Peripheral blood mononuclear cell (primary cell): ENCODE measurements around the gene LIPG.

GRCh38 chr18:48868762-48869498 is 81.8 kb downstream of the SMAD7 start:
- PRO-cap, 8 experiments: peak in 3 of 8 experiments; most common plus-strand start chr18:48869060 (in 2); most common minus-strand start chr18:48868889 (in 2)

GRCh38 chr18:48948967-48949705 is 1.6 kb downstream of the SMAD7 start:
- PRO-cap, 8 experiments: peak in 5 of 8 experiments; most common plus-strand start chr18:48949091 (in 2); most common minus-strand start chr18:48949096 (in 4)

- PRO-cap, 8 experiments: no peak in any of the 8 experiments
Observed at GRCh38 chr18:48962865-48963240, 12.1 kb upstream of the SMAD7 start.

DNA sequence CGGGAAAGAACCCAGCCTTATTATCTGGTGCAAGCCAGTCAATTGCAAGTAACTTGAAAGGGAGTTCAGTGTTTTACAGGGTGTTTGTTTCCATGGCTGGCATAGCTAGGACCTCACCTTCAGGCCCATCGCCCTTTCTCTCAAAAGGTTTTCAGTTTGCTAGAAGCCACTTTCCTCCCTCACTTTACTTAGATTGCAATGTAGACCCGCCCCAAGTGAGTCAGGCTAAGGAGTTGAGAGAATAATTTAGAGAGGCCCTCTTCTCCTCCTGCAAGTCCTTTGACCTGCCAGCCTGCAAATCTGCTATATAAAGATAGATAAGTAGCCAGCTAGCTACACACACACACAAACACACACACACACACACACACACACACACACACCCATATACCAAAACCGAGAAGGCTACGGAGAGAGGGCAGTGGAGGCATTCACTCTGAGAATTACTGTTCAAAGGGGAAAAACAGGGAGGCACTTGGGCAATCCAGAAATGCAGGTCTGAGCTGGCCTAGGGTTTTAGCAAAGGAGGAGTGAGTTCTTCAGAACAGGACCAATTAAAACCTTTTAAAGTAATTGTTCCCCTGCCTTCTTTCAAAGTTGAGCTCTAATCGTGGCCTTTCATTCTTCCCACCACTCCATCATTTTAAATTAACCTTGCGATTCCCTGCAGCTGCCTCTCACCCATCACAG is 23.0 kb upstream of the SMAD7 start:
- PRO-cap, 8 experiments: no peak in any of the 8 experiments

DNA sequence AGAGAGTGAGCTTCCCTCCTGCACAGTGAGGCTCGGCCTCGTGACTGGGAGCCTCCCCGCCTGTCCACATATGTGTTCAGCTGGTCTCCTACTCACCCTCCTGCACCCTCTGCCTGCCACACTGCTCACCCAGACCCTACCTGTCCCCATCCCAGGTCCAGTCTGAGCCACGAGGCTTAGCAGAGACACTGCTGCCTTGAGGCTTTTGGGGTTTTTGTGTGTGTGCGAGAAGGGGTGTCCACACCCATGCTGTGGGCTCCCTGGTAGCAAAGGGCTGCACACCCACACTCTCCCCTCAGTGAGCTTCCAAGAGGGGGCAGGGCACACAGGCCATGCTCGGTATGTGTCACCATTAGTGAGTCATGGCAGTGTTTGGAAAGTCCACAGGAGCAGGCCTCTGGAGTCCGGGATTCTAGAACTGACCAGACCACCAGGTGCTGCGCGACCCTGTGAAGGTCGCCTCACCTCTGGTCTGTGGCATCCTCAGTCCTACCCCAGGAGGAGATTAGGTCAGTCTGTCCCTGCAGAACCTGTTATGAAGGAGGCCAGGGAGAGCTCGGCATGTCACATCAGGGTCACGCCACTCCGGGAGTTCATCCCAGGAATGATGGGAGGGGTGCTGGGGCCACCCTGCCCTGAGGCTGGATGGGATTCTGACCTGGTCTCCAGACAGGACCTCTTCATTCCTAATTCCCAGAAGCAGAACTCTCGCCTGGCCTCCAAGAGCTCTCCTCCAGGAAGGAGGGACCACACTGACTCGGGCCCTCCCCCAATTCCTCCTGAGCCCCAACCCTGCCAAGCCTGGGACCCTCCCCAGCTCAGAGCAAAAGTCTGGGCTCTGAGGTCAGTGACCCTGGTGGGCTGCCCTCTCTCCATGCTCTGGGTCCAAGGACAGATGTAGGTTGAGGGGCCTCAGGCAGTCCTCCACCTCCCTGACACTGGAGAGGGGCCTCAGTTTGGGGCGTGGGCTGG is 40.0 kb upstream of the SMAD7 start:
- PRO-cap, 8 experiments: no peak in any of the 8 experiments

DNA sequence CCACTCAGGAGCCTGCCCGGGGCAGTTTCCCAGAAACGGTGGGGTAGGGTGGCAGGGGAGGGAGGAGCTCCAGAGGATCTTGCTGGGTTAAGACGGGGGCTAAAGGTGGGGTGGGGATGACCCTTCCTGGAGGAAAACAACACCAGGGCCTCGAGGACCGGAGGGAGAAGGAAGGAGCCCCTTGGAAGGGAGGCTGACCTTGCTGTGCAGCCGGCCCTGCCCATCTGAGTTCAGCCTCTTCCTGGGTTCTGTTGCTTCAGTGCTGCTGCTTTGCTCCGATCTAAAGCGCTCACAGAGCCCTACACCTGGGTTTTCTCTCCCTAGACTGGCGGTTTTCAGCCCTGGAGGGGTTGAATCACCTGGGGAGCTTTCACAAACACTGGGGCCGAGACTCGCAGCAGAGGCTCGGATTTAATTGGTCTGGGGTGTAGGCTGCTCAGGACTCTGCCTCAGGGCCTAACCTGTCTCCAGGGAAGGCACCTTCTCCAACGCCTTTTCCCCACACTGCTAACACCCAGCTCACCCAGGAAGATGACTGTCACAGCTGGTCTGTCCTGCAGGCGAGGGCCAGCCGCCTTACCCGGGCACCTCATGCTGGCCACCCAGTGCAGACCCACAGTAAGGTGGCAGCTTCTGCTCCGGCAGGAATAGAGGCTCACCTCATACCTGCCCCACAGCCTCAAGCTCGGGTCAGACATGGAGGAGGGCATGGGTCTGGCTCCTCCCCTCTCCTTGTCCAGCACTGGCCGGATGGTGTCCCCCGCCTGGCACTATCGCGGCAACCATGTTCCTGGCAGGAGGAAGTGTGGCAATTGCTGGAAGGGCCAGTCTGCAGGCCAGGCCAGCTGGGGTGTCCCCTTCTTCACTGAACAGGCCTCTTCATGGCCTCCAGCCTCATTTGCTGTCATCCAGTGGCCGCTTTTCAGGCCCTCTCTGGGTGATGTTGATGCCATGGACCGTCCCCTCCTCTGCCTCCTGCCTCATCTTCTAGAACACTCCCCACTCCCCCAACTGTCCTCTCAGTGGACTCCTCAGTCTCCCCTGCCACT is 41.1 kb upstream of the SMAD7 start:
- PRO-cap, 8 experiments: peak in 1 of 8 experiments; most common plus-strand start position 827 of the sequence (in 1)

DNA sequence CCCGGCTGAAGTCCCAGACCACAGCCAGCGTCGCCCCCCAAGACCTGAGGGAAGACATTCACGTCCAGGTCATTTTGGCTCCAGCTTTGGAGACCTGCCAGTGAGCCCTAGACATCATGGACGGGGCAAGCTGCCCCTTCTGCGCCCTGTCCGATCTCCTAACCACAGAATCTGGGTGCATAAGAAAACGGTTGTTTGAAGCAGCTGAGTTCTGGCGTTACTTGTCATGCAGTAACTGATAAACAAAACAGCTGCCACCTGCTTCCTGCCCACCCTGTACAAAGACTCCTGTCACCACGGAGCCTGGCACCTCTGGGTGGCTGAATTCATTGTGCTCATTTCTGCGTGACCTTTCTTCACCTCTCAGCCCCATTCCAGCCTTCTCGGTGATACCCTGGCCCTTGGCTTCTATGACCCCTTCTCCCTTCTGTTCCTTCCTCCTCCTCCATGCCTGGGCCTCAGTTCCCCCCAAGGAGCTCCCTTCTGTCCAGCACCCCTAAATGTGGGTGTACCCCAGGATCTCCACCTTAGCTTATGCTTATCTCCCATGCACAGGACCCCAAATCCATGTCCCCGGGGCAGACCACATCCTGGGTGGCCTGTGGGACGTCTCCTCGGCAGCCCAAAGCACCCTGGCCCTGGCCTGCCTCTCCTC is 72.7 kb upstream of the SMAD7 start:
- PRO-cap, 8 experiments: peak in 1 of 8 experiments; most common minus-strand start position 385 of the sequence (in 1)

DNA sequence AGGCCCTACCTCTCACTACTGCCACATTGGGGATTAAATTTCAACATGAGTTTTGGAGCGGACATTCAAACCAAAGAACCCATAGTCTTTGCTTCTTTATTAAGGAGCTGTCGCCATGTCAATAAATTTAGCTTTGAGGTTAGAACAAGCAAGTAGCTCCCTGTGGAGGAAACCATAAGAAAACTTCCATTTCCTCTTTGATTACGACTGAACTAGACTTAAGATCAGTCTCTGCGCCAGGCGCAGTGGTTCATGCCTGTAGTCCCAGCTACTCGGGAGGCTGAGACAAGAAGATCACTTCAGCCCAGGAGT is 10.5 kb downstream of the C18orf32 start:
- PRO-cap, 8 experiments: no peak in any of the 8 experiments

GRCh38 chr18:49561254-49562384 is at the start of gene LIPG:
LIPG (plus strand) TSS chr18:49562057.
- PRO-cap, 8 experiments: no peak in any of the 8 experiments

- PRO-cap, 8 experiments: no peak in any of the 8 experiments
Observed at GRCh38 chr18:49562474-49562973, 667 bp downstream of the LIPG start.

GRCh38 chr18:49563195-49564155 is 1.6 kb downstream of the LIPG start:
- PRO-cap, 8 experiments: no peak in any of the 8 experiments

DNA sequence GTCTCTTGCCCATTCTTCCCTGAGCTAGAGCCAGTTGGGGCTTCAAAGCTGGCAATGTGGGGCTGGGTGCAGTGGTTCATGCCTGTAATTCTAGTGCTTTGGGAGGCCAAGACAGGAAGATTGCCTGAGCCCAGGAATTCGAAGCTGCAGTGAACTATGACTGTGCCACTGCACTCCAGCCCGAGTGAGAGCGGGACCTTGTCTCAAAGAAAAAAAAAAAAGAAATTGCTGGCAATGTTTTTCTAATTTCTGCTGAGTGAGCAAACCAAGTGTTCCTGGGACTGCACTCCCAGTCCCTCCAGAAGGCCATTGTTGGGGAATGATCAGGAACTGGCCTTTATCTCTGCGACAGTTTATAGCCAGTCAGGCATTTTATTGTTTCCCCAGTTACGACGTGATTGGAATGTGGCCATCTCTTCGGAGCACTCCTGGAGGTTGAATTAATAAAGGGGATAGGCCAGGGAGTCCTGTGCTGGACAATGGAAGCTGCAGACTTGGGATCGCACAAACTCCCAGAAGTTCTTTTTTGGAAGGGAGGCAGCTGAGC is 57.1 kb downstream of the LIPG start:
- PRO-cap, 8 experiments: no peak in any of the 8 experiments

DNA sequence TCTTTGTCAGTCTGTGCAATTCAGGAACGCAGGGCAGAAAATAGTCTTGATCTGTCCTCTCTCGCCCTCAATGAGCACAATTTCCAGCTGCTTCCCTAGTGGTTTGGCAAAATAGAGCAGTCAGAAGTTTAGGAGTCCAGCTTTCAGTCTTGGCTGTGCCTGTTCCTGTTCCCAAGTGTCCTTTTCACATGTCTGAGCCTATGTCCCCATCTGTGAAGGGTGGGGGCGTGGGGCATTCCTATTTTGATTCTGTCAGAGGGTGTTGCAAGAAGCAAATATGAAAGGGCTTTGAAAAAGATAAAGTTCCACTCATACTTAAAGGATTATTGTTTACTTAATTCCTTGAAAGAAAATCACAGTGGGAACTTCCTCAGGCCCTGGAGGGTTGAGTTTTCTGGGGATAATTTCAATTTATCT is 83.7 kb downstream of the ACAA2 start:
- PRO-cap, 8 experiments: no peak in any of the 8 experiments

- PRO-cap, 8 experiments: no peak in any of the 8 experiments
Observed at GRCh38 chr18:49837853-49838423, 24.6 kb upstream of the ACAA2 start.

DNA sequence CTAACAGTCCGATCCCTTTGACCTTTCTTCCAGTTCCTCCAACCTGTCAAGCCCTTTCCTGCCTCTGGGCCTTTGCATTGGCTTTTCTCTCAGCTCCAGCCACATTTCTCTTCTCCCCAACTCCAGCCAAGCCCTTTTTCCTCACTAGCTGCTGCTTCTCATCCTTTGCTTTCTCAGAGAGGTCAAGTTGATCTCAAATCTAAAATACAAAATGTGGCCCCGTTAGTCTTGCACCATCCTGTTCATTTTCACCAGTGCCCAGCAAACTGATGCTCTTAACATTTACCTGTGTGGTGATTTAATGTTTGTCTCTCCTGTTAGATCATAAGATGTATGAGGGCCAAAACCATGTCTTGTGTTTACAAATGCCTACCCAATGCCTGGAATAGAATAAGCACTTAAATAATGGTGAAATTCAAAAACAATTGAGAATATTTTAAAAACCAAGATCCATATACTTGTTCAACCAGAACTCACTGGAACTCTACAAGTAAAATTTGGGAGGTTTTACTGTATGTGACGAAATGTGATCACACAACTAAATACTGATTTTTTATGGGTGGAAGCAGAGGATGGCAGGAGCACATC is 37.4 kb downstream of the MYO5B start:
- PRO-cap, 8 experiments: no peak in any of the 8 experiments

DNA sequence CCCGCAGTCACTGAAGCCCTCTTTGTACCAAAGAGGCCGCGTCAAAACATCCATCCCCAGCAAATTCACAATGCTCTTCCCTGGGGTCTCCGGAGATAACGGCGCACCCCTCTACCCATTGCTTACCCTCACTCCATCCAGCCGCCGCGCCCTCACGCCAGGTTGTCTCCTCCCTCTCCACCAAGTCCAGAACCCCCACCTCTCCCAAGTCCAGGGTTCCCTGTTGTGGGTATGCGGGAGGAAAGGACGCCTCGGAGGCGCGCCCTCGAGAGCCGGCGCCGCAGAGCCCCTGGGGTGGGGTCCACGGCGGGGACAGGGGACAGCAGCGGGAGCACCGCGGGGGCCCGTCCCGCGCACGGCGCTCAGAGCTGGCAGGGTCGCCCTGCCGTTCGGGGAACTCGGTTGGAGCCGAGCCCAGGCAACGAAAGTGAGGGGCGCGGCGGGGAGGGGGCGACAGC is 870 bp downstream of the MYO5B start:
- PRO-cap, 8 experiments: no peak in any of the 8 experiments

- PRO-cap, 8 experiments: no peak in any of the 8 experiments
Observed at GRCh38 chr18:50665359-50666117, 105.7 kb downstream of the MAPK4 start.

GRCh38 chr18:50841840-50842226 is 22.0 kb upstream of the MRO start:
- PRO-cap, 8 experiments: no peak in any of the 8 experiments

DNA sequence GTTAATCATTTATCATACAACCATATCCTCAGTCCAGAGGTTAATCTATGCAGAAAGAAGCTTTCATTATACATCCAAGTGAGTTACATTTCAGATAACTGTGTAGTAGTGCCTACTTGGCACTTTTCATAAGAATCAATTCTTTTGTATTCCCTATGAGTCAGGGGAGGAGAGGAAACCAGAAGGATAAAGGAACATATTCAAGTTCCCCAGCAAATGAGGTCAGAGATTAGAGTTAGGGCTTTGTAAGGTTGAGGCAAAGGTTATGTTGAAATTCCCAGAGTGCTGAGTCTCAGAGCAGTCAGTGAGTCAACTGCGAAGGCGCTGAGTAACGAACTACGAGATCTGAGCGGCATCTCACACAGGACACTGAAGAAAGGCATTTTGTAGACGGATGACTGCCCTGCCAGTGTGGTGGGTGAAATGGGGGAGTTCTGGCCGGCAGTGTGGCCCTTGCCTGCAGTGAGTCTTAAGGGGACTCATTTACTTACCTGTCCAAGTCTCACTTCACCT is 25.0 kb upstream of the ME2 start:
- PRO-cap, 8 experiments: peak in 5 of 8 experiments; most common plus-strand start position 382 of the sequence (in 4)

GRCh38 chr18:50879270-50880381 is 708 bp downstream of the ME2 start:
- PRO-cap, 8 experiments: peak in 7 of 8 experiments; most common plus-strand start chr18:50879570 (in 3); most common minus-strand start chr18:50879682 (in 3)